GM12878 (cell line): Measurements from ENCODE around the genes SUPV3L1, HK1, TACR2 and COL13A1.

- RAMPAGE, long total RNA: start-site peak on the plus strand at chr10:69180243-69180279, 455 and 491 reads in 2 replicates
- RRBS, 2 experiments: under 1 to 2% methylated on average over 15 of the region's 49 CpGs
CAGE:
- cytosol, long polyA minus RNA: start-site peak on the plus strand at chr10:69180267-69180276, 156 reads; start-site peak on the plus strand at chr10:69180472-69180506, 47 reads
- cytosol, long polyA plus RNA: start-site peak on the plus strand at chr10:69180246-69180277, 174 and 435 reads in 2 replicates
- long polyA plus RNA: start-site peak on the plus strand at chr10:69180246-69180274, 143 and 514 reads in 2 replicates
- nucleolus, long total RNA: no peak
- nucleus, long polyA plus RNA: start-site peak on the plus strand at chr10:69180247-69180277, 425 and 622 reads in 2 replicates
- nucleus, long total RNA: no peak
Measured at GRCh38 chr10:69180102-69180786, at the start of gene SUPV3L1. SUPV3L1 (plus strand) TSS chr10:69180234.

- RAMPAGE, long total RNA: no peak
- RRBS, 2 experiments: no CpG with 5 or more reads among the region's 5 CpGs
CAGE:
- cytosol, long polyA minus RNA: no peak
- cytosol, long polyA plus RNA: no peak
- long polyA plus RNA: no peak
- nucleolus, long total RNA: no peak
- nucleus, long polyA plus RNA: no peak
- nucleus, long total RNA: no peak
Measured at GRCh38 chr10:69217001-69217681, 3.0 kb upstream of the HKDC1 start.

- RAMPAGE, long total RNA: start-site peak on the plus strand at chr10:69318849-69318891, 151 and 207 reads in 2 replicates
- RRBS, 2 experiments: 3 to 4% methylated on average over 45 to 65 of the region's 110 CpGs
CAGE:
- cytosol, long polyA minus RNA: start-site peak on the plus strand at chr10:69318838-69318918, 159 reads
- cytosol, long polyA plus RNA: start-site peak on the plus strand at chr10:69318836-69318900, 346 and 141 reads in 2 replicates
- long polyA plus RNA: start-site peak on the plus strand at chr10:69318815-69318906, 353 and 95 reads in 2 replicates
- nucleolus, long total RNA: no peak
- nucleus, long polyA plus RNA: no peak
- nucleus, long total RNA: no peak
Measured at GRCh38 chr10:69318026-69319006, at the start of gene HK1. HK1 (plus strand) TSS chr10:69318847.

- RAMPAGE, long total RNA: no peak
- RRBS, 2 experiments: no CpG with 5 or more reads among the region's 29 CpGs
CAGE:
- cytosol, long polyA minus RNA: no peak
- cytosol, long polyA plus RNA: no peak
- long polyA plus RNA: no peak
- nucleolus, long total RNA: no peak
- nucleus, long polyA plus RNA: no peak
- nucleus, long total RNA: no peak
Measured at GRCh38 chr10:69327299-69328534, 9.1 kb downstream of the HK1 start.

DNA sequence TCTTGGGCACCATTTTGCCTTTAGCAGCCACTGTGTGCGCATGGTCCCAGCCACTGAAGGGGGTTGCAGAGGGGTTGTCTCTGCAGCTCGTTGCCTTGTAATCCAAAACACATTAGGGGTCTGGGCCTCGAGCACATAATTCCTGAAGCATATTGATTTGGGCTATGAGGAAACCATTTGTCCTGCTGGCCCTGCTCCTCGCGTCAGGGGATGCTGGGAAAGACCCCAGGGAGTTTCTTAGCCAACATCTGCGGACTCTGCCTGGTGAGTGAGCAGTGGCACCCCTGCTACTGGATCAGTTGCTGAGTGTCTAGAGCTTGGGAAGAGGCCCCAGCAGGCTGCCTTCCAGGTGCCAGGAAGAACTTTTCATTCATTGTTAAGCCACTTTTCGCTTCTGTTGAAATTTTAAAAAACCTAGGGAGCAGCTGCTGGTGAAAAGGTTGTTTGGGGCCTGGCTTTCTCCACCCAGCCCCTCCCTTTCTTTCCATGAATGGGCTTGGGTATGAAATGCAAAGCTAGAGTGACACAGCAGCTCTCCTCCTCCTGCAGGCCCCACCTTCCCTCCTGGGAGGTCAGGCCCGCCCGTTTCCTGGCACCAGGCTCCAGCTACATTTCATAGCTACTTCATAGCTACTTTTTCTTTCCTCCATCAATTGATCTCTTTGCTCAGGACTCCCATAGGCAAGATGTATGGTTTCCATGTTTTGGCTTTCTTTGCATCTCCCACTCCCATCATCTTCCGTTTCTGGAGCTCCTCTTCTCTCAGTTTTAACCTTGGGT is 26.8 kb downstream of the TACR2 start:
- RAMPAGE, long total RNA: no peak
- RRBS, 2 experiments: no CpG with 5 or more reads among the region's 10 CpGs
CAGE:
- cytosol, long polyA minus RNA: no peak
- cytosol, long polyA plus RNA: no peak
- long polyA plus RNA: no peak
- nucleolus, long total RNA: no peak
- nucleus, long polyA plus RNA: no peak
- nucleus, long total RNA: no peak

- RAMPAGE, long total RNA: no peak
- RRBS, 2 experiments: no CpG with 5 or more reads among the region's 5 CpGs
CAGE:
- cytosol, long polyA minus RNA: no peak
- cytosol, long polyA plus RNA: no peak
- long polyA plus RNA: no peak
- nucleolus, long total RNA: no peak
- nucleus, long polyA plus RNA: no peak
- nucleus, long total RNA: no peak
Measured at GRCh38 chr10:69409214-69409529, 7.5 kb downstream of the TACR2 start.

- RAMPAGE, long total RNA: no peak
- RRBS, 2 experiments: no CpG with 5 or more reads among the region's 21 CpGs
CAGE:
- cytosol, long polyA minus RNA: no peak
- cytosol, long polyA plus RNA: no peak
- long polyA plus RNA: no peak
- nucleolus, long total RNA: no peak
- nucleus, long polyA plus RNA: no peak
- nucleus, long total RNA: no peak
Measured at GRCh38 chr10:69416268-69417283, at the start of gene TACR2. TACR2 (minus strand) TSS chr10:69416918.

DNA sequence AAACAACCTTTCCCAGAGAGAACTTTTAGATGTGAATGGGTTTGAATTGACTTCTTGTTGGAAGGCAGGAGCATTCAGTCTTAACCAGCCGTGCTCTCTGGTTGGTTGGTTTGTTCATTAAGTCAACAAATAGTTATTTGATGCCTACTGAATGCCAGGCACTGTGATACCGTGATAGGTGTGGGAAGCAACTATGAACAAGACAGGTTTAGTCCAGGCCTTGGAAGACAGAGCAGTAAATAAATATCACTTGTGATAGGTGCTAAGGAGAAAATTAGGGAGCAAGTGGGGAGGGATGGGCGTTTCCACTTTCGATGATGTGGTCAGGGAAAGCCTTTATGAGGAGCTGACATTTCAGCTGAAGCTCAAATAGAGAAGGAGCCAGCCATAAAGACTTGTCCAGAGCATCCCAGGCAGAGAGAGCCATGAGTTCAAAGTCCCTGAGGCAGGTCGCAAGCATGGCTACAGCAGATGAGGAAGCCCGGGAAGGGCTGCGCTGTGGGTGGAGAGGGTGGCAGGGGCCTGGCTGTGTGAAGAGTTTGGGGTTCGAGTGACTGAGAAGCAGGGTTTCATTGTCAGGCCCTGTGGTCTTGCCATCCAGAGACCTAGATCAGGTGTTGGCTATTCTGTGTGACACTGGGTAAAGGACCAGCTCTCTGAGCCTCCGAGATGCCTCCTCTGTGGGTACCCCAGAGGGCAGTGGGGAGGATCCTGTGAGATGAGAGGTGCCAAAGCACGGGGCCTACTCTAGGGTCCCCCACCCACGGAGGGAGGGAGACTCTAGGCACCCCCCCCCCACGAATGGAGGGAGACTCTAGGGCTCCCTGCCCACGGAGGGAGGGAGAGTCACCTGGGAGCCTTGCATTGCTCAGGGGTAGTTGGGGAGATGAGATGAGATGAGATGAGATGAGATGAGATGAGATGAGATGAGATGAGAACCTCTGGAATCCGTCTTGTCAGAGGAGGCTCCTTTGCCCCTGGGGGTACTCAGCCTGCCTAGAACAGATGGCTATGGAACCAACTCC is 8.2 kb downstream of the TSPAN15 start:
- RAMPAGE, long total RNA: no peak
- RRBS, 2 experiments: no CpG with 5 or more reads among the region's 14 CpGs
CAGE:
- cytosol, long polyA minus RNA: no peak
- cytosol, long polyA plus RNA: no peak
- long polyA plus RNA: no peak
- nucleolus, long total RNA: no peak
- nucleus, long polyA plus RNA: no peak
- nucleus, long total RNA: no peak

DNA sequence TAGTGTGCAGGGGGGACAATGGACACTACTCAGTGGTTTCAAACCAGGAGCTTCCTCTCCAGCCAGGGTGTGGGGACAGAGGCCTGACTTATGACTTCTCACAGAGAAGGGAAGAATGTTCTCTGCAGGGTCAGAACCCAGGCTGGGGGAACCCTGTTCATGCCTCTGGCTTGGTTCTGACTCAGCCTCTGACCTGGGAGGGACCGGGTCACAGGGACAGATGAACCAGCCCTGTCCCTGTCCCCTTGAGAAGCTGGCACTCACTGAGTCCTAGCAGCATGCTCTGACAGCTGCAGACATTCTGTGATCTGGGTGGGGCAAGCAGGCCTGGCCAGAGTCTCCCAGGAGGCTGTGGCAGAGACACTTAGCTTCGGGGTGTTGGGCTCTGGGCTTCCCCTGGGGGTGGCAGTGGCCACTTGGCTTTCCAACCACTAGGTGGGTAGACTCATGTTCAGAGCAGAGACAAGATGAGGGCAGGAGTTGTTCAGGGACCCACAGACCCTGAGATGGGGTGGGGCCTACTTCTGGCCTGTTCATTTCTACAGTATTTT is 13.6 kb downstream of the TSPAN15 start:
- RAMPAGE, long total RNA: no peak
- RRBS, 2 experiments: no CpG with 5 or more reads among the region's 2 CpGs
CAGE:
- cytosol, long polyA minus RNA: no peak
- cytosol, long polyA plus RNA: no peak
- long polyA plus RNA: no peak
- nucleolus, long total RNA: no peak
- nucleus, long polyA plus RNA: no peak
- nucleus, long total RNA: no peak

GRCh38 chr10:69801416-69802207 is at the start of gene COL13A1:
COL13A1 (plus strand) TSS chr10:69801906.
- RAMPAGE, long total RNA: no peak
- RRBS, 2 experiments: under 1 to 6% methylated on average over 16 to 18 of the region's 52 CpGs
CAGE:
- cytosol, long polyA minus RNA: no peak
- cytosol, long polyA plus RNA: no peak
- long polyA plus RNA: no peak
- nucleolus, long total RNA: no peak
- nucleus, long polyA plus RNA: no peak
- nucleus, long total RNA: no peak

DNA sequence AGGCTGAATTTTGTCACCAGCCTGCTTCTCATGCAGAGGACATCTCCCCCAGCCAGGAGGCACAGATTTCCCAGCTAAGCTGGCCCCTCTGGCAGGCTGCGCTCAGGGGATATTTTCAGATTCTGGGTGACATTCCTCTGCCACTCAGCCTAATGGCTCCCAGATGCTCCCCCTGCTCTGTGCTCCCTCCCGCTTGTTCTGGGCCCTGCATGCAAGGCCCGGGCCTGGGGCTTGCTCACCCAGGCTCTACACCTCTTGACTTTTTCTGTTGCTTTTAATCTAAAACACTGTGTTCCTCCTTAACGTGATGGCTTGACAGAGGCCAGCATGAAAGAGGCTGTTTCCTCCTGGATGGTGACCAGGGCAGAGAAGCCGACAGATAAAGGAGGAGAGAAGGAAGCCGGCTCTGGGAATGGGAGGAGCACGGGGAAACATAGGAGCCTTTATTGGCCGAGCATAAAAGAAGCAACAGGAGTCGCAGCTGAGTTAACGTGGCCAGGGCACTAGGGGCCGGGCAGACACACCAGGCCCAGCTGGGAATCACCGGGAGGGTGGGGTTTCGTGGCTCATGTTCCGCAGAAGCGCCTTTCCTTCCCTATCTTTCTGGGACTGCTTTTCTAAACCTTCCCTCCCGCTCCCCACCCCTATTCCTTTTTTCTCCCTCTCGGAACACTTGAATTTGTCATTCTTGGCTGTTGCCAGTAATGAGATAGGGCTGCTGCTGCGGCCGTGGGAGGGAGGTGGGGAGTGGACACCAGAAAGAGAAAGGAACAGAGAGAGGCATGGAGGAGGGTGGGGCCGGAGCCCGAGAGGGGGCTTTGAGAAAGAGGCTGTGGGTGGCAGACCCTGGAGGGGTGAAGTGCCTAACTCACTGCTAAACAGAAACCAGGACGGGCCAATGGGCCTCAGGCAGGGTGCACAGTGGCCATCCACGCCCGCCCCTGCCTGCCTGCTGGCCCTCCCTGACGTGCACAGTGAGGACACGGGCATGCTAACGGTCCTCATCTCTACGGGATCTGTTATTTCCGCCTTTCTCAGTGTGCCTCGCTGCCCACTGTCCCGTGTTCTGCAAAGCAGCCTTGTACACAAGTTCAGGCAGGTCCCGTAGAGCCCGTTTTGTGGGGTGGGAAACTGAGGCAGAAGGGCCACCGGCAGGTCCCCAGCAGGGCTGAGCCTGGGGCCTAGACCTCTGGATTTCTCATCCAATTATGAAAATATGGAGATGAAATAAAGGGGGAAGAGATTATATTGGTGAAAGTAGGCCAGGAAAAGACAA is 65.1 kb downstream of the COL13A1 start:
- RAMPAGE, long total RNA: no peak
- RRBS, 2 experiments: 10% methylated on average over 4 of the region's 34 CpGs; no CpG with 5 or more reads in 1 of the 2 experiments
CAGE:
- cytosol, long polyA minus RNA: no peak
- cytosol, long polyA plus RNA: no peak
- long polyA plus RNA: no peak
- nucleolus, long total RNA: no peak
- nucleus, long polyA plus RNA: no peak
- nucleus, long total RNA: no peak

GRCh38 chr10:69883427-69883872 is 81.7 kb downstream of the COL13A1 start:
- RAMPAGE, long total RNA: no peak
- RRBS, 2 experiments: no CpG with 5 or more reads among the region's 2 CpGs
CAGE:
- cytosol, long polyA minus RNA: no peak
- cytosol, long polyA plus RNA: no peak
- long polyA plus RNA: no peak
- nucleolus, long total RNA: no peak
- nucleus, long polyA plus RNA: no peak
- nucleus, long total RNA: no peak

- RAMPAGE, long total RNA: no peak
- RRBS, 2 experiments: no CpG with 5 or more reads among the region's 6 CpGs
CAGE:
- cytosol, long polyA minus RNA: no peak
- cytosol, long polyA plus RNA: no peak
- long polyA plus RNA: no peak
- nucleolus, long total RNA: no peak
- nucleus, long polyA plus RNA: no peak
- nucleus, long total RNA: no peak
Measured at GRCh38 chr10:69889142-69889517, 87.4 kb downstream of the COL13A1 start.

DNA sequence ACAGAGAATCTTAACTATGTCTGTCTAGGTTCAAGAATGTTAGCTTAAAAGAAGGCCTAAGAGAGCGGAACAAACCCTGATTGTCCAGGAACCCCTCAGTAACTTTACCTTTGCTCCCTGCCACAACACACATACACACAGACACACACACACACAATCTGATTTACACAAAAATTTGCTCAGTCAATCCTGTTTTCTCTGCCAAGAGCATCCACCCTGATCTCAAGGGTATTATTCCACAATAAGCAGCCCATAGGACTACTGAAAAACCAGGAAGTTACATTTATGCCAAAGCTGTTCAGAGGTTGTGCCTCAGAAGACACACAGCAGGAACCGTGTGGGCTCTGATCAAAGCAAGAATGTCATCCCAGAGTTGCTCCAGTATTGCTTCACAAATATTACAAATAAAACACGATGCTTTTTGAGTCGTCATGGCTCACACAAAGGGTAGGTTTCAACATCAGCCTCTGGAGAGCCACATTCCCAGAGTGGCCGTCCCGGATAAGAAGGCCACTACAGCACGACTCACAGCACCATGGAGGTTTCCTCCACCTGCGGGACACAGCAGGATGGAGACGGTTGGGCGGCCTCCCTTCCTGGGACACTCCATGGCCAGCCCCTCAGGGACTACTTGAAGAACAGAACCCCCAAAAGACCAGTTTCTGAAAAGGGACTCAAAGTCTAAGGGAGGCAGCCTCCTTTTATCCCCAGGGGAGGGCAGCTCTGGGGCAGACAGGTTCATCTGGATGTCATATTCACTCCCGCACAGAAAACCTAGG is 1.6 kb downstream of the AIFM2 start:
- RAMPAGE, long total RNA: no peak
- RRBS, 2 experiments: no CpG with 5 or more reads among the region's 11 CpGs
CAGE:
- cytosol, long polyA minus RNA: no peak
- cytosol, long polyA plus RNA: no peak
- long polyA plus RNA: no peak
- nucleolus, long total RNA: no peak
- nucleus, long polyA plus RNA: no peak
- nucleus, long total RNA: no peak

GRCh38 chr10:70323692-70324401 is 40.0 kb upstream of the NPFFR1 start:
- RAMPAGE, long total RNA: no peak
- RRBS, 2 experiments: 50 to 100% methylated on average over 1 of the region's 21 CpGs
CAGE:
- cytosol, long polyA minus RNA: no peak
- cytosol, long polyA plus RNA: no peak
- long polyA plus RNA: no peak
- nucleolus, long total RNA: no peak
- nucleus, long polyA plus RNA: no peak
- nucleus, long total RNA: no peak

DNA sequence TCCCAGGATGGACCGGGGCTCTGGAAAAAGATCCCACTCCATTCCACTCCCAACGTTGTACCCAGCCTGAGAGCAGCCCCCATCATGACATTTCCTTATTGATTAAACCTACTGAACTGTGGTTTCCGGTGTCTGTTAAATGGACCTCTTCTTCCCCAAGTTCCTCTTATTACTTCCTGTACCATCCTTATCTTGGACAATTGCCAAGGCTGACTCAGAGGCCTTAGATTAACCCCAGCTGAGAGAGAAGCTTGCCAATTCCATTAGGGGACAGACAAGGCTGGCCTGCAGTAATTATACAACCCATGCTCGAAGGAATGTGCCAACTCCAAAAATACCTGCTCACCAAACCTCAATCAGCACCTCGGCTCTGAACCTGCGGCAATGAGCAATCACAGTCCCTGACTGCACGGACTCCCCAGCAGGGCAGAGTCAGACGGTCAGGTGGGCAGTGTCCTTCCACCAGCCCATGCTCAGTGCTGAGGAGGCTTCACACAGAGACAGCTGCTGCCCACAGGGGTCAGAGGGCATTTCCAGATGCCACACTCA is 48.0 kb upstream of the NPFFR1 start:
- RAMPAGE, long total RNA: no peak
- RRBS, 2 experiments: 33% methylated on average over 2 of the region's 8 CpGs; no CpG with 5 or more reads in 1 of the 2 experiments
CAGE:
- cytosol, long polyA minus RNA: no peak
- cytosol, long polyA plus RNA: no peak
- long polyA plus RNA: no peak
- nucleolus, long total RNA: no peak
- nucleus, long polyA plus RNA: no peak
- nucleus, long total RNA: no peak

DNA sequence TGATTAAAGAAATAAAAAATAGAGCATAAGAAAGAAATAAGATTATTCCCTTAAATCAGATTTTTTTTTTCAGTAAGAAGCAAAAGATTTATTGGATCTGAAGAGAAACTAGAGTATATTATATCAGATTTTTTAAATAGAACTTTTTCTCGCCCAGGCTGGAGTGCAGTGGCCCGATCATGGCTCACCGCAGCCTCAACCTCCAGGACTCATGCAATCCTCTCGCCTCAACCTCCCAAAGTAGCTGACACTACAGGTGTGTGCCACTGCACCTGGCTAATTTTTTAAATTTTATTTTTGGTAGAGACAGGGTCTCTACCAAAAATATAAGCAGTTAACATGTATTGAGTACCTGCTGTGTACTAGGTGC is 11.4 kb downstream of the LRRC20 start:
- RAMPAGE, long total RNA: no peak
- RRBS, 2 experiments: no CpG with 5 or more reads among the region's 4 CpGs
CAGE:
- cytosol, long polyA minus RNA: no peak
- cytosol, long polyA plus RNA: no peak
- long polyA plus RNA: no peak
- nucleolus, long total RNA: no peak
- nucleus, long polyA plus RNA: no peak
- nucleus, long total RNA: no peak

- RAMPAGE, long total RNA: no peak
- RRBS, 2 experiments: 26 to 72% methylated on average over 2 to 10 of the region's 15 CpGs
CAGE:
- cytosol, long polyA minus RNA: no peak
- cytosol, long polyA plus RNA: no peak
- long polyA plus RNA: no peak
- nucleolus, long total RNA: no peak
- nucleus, long polyA plus RNA: no peak
- nucleus, long total RNA: no peak
Measured at GRCh38 chr10:70381391-70381810, 1.0 kb downstream of the LRRC20 start.

- RAMPAGE, long total RNA: no peak
- RRBS, 2 experiments: no CpG with 5 or more reads among the region's 12 CpGs
CAGE:
- cytosol, long polyA minus RNA: no peak
- cytosol, long polyA plus RNA: no peak
- long polyA plus RNA: no peak
- nucleolus, long total RNA: no peak
- nucleus, long polyA plus RNA: no peak
- nucleus, long total RNA: no peak
Measured at GRCh38 chr10:70493071-70493925, 14.7 kb downstream of the PALD1 start.